Jejunum (tissue), 1 donor: ENCODE measurements around a stretch of chr11.

- PRO-cap, result no peak
These were observed 93.0 kb downstream of the RNF169 start for GRCh38 chr11:74841357-74842386.

DNA sequence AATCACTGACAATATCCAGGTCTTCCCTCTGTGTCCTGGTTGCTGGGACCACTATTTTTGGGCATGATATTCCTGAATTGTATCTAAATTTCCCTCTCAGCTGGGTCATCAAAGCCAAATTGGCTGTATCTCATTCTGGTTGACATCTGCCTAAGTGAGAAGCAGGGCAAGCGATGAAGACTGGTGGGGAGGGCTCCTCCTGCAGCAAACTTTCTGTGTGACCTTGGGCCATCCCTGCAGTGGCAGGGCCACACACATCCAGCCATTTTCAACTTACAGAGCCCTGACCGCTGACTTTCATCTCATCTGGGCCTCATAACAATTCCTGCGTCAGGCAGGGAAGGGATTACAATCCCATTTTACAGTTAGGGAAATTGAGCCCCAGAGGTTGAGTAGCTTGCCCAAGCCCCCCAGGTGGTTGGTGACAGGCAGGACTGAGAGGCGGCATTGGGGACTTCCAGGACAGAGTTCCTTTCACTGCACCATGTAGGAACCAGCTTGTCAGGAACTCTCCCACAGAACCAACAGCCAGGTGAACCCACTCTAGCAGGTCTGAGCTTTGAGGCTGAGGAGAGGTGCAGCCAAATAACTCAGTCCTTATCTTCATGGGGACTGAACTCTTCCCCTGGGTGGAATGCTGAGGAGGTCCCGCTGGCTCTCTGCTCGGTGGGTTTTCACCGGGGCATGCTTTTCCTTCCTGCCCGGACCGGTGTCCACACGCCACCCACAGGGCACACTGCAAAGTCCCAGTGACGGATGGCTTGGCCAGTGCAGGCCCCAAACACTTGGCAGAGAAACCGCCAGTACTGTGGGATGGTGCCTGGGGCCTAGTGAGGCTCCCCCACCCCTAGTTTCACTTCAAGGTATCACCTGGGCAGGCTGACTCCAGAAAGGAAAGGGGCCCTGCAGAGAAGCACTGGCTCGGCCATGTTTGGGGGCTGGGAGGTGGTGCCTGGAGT is 22.0 kb downstream of the TPBGL start:
- PRO-cap, result unidirectional peak, minus-strand start at position 210 of the sequence; unidirectional peak, minus-strand start at position 857 of the sequence

GRCh38 chr11:75301472-75302345 is 49.8 kb downstream of the ARRB1 start:
- PRO-cap, result no peak

DNA sequence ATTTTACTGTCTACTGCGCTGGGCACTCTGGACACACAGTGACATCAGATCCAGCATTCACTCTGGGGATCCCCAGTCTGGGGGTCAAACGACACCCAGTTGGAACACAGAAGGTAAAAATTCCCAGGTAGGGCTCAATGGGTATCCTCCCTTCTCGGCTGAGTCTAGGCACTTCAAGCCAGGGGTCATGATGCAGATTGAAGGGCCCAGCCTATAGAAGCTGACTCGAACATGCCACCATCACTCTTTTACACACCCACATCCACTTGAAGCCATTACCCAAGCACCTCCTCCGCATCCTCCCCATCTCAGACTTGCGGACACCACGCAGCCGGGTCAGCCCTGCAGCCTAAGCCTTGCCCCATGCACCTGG is 354 bp downstream of the KLHL35 start:
- PRO-cap, result no peak

DNA sequence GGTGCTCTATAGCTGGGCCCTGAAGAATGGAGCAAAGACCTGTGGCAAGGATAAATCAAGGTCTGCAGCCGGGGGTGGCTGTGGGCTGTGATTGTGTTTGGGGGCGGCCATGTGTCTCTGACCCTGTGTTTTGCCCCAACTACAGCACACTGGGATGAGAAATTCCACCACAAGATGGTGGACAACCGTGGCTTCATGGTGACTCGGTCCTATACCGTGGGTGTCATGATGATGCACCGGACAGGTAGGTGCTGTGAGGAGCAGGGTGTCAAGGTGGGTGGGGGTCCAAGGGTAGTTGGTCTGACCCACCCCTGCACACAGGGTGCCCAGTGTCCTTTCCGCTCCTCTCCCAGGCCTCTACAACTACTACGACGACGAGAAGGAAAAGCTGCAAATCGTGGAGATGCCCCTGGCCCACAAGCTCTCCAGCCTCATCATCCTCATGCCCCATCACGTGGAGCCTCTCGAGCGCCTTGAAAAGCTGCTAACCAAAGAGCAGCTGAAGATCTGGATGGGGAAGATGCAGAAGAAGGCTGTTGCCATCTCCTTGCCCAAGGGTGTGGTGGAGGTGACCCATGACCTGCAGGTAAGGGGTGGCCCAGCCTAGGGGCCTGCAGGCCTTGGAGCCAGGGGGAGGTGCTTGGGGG is 6.7 kb downstream of the SERPINH1 start:
- PRO-cap, result no peak

DNA sequence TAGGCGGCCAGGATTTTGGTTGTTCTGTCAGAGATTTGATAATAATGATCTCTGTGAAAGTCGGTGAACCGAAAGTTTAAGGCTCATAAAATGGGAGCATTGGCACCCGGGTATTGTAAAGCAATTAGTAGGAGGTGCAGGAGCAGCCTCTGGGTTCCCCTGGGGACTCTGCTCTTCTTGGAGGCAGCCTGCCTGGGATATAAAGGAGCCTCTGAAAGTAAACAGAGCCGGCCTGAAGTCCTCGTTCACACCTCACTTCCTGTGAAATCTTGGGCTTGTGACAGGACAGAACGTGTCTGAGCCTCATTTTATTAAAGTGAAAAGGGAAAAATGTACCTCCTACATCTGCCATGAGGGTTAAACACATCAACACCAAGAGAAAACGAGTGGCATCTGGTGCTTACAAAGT is 33.8 kb downstream of the MAP6 start:
- PRO-cap, result no peak

- PRO-cap, result no peak
These were observed 1.6 kb downstream of the MAP6 start for GRCh38 chr11:75667089-75667730.

DNA sequence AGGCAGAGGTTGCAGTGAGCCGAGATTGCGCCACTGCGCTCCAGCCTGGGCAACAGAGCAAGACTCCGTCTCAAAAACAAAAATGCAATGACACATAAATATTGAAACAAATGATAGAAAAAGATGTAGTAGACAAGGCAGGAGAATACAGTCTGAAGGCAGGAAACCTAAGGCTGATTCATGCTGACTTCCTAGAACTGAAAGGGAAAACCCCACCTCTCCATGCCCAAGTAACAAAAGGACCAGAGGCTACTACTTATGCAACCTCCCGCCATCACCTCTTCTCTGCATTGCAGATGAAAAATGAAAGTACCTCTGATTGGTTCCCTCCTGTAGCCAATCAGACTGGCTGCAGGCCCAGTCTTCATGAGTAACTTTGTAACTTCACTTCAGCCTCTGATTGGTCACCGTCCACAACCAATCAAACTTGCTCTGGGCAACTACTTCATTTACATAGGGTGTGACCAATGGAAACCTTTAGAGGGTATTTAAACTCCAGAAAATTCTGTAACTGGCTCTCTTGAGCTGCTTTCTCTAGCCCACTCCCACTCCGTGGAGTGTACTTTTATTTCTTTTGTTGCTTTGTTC is 5.1 kb upstream of the MAP6 start:
- PRO-cap, result no peak

- PRO-cap, result bidirectional peak, plus-strand start at chr11:75719939, minus-strand start at chr11:75719796
These were observed 2.0 kb downstream of the MOGAT2 start for GRCh38 chr11:75719575-75720089.

DNA sequence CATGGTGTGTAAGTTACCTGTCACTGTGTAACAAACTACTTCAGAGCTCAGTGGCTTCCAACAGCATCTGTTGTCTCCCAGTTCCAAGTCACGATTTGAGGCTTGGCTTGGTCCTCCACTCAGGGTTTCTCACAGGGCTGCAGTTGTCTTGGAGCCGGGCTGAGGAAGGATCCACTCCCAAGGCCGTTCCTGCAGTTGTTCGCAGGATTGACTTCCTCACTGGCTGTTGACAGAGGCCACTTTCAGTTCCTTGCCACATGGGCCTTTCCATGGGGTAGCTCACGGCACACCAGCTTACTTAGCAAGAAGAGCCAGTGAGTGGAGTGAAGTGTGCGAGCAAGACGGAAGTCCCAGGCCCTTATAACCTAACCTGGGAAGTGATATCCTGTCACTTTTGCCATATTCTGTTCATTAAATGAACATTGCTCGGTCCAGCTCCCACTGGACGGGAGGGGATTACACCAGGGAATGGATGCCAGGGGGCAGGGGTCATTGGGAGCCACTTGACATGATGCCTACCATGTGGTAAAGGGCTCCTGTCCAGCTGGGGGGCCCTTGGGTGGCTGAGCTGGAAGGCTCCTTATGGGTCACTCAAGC is 13.3 kb upstream of the UVRAG start:
- PRO-cap, result no peak

DNA sequence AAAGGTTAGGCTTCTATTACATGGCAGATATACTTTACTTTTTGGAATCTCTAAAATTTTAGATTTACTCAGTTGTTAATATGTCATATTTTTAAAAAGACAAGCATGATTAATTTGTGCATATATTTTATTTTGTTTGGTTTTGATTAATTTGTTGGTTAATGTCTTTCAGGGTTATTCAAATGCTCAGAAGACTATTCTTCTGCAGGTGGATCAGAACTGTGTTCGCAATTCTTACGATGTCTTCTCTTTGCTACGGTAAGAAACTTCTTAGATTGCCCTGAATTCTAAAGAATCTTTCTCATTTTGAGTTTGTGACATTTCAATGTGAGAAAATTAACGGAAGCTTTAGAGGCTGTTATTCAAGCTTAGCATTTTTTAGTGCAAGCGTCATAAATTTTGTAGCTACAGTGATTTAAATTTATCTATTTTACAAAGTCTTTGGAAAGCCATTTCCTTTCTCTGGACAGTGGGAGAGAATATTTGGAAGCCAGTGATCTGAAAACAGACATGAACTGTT is 96.8 kb downstream of the UVRAG start:
- PRO-cap, result no peak

DNA sequence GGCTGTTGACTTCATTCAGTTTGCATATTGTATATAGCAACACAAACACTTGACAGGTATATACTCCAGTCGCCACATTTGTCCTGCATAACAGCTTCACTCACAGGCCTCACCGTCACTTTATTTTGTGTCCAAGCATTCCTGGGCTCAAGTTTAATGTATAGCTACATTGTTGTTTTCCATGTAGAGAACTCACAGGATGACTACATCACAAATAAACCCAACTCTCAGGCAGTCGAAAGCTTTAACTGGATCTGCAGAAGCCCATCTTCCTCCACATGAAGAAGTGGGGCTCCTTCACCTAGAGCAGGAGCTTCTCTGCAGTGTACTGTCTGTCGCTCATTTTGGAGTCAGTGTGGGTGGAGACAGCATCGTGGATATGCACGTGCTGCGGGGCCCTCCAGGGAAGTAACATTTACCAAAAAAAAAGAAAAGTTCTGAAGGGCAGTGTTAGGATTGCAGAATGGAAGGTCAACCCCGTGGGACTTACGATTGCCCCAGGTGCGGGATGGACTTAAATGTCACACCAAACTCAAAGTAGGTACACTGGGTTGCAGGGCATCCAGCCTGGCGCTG is 63.5 kb downstream of the WNT11 start:
- PRO-cap, result no peak

- PRO-cap, result no peak
These were observed 108.9 kb downstream of the EMSY start for GRCh38 chr11:76553426-76554430.

- PRO-cap, result no peak
These were observed 68.0 kb downstream of the LRRC32 start for GRCh38 chr11:76602160-76603245.

GRCh38 chr11:76637406-76637994 is 33.0 kb downstream of the LRRC32 start:
- PRO-cap, result no peak

GRCh38 chr11:76653277-76654434 is 16.9 kb downstream of the LRRC32 start:
- PRO-cap, result no peak

GRCh38 chr11:76766960-76767662 is 16.0 kb upstream of the TSKU start:
- PRO-cap, result no peak

DNA sequence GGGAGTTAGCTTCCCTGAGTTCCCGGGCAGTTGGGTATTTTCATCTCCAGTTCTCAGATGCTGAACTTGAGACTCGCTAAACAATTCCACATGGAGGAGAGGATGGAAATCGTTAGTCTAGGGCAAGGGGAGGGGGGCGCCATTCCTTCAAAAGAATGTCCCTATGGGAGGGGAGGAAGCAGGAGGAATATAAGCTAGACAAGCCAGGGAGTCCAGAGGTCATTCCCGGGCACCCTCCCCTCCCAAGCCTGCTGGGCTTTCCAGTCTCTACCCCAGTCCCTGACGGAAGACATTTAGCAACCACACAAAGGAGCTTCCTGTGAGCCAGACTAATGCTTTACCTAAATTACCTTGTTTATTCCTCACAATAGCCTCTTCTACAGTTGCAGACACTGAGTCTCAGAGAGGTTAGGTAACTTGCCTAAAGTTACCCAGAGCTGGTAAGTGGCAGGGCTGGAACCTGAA is 2.0 kb upstream of the TSKU start:
- PRO-cap, result unidirectional peak, plus-strand start at position 275 of the sequence

- PRO-cap, result bidirectional peak, plus-strand start at chr11:76796900, minus-strand start at chr11:76796740
These were observed 13.6 kb downstream of the TSKU start for GRCh38 chr11:76796302-76797522.

DNA sequence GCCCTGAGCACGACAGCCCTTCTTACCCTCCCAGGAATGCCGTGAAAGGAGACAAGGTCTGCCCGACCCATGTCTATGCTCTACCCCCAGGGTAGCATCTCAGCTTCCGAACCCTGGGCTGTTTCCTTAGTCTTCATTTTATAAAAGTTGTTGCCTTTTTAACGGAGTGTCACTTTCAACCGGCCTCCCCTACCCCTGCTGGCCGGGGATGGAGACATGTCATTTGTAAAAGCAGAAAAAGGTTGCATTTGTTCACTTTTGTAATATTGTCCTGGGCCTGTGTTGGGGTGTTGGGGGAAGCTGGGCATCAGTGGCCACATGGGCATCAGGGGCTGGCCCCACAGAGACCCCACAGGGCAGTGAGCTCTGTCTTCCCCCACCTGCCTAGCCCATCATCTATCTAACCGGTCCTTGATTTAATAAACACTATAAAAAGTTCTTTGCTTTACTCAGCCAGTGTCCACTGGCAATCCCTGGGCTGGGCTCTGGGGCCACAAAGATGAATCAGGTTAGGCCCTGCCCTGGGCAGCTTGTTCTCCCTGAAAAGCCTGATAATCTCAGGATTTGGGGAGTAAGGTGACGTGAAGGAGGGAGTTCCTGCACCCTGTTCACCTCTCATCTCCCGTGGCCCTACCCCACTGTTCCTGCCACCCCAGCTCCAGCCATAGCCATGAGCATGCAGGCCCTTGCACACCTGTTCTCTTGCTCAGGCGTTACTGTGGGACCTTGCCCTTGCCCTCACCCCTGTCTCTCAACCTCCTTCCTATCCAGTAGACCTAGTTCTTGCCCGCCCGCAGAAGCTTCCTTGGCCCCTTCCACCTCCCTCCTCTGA is 14.8 kb downstream of the TSKU start:
- PRO-cap, result no peak